Pericardium (tissue), 1 donor: ENCODE measurements around a stretch of chrX.

GRCh38 chrX:115889644-115890730, 280.6 kb upstream of the AGTR2 start:
- RRBS = no CpG with 5 or more reads among the region's 34 CpGs

GRCh38 chrX:115969557-115969865, 201.0 kb upstream of the AGTR2 start:
- RRBS = no CpG with 5 or more reads among the region's 8 CpGs

GRCh38 chrX:116238557-116238855, 68.0 kb downstream of the AGTR2 start:
- RRBS = no CpG with 5 or more reads among the region's 1 CpG

DNA sequence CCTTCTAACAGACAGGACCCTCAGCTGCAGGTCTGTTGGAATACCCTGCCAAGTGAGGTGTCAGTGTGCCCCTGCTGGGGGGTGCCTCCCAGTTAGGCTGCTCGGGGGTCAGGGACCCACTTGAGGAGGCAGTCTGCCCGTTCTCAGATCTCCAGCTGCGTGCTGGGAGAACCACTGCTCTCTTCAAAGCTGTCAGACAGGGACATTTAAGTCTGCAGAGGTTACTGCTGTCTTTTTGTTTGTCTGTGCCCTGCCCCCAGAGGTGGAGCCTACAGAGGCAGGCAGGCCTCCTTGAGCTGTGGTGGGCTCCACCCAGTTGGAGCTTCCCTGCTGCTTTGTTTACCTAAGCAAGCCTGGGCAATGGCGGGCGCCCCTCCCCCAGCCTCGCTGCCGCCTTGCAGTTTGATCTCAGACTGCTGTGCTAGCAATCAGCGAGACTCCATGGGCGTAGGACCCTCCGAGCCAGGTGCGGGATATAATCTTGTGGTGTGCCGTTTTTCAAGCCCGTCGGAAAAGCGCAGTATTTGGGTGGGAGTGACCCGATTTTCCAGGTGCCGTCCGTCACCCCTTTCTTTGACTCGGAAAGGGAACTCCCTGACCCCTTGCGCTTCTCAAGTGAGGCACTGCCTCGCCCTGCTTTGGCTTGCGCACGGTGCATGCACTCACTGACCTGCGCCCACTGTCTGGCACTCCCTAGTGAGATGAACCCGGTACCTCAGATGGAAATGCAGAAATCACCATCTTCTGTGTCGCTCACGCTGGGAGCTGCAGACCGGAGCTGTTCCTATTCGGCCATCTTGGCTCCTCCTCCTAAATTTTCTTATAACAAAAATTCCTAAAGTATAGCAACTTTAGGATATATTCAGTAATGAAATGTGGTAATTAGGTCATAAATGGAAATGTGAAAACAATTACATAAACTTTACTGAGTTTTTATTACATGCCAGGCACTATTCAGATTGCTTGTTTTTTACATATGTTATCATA, 507.5 kb upstream of the CT83 start:
- RRBS = no CpG with 5 or more reads among the region's 29 CpGs

GRCh38 chrX:118188853-118189342, 72.3 kb upstream of the KLHL13 start:
- RRBS = no CpG with 5 or more reads among the region's 3 CpGs

- RRBS = no CpG with 5 or more reads among the region's 26 CpGs
Observed at GRCh38 chrX:118634246-118634894, 93.0 kb upstream of the IL13RA1 start.

GRCh38 chrX:118671039-118671473, 56.4 kb upstream of the IL13RA1 start:
- RRBS = no CpG with 5 or more reads among the region's 5 CpGs

DNA sequence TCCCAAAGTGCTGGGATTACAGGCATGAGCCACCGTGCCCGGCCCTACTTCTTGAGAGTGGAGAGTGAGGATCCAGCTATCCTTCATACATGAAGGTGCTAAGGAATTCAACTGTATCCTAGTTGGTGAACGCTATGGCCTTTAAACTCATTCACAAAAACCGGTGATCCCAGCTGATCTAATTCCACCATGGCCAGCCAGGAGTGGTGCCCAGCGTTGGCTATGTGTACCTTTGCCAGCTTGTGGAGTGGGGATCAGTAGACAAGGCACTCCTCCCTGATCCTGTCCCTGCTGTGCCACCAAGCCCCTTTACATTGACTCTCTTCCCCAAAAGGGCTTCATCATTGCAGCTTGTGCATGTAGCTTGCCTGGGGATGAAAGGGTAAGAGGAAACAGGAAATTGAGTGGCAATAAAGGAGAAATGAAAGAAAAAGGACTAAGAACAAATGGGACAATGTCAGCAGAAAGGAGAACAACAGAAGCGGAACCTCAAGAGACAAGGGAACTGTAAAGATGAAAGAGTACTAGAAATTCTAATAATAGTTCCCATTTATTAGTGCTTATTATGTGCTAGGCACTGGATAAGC, 8.8 kb upstream of the IL13RA1 start:
- RRBS = no CpG with 5 or more reads among the region's 6 CpGs

DNA sequence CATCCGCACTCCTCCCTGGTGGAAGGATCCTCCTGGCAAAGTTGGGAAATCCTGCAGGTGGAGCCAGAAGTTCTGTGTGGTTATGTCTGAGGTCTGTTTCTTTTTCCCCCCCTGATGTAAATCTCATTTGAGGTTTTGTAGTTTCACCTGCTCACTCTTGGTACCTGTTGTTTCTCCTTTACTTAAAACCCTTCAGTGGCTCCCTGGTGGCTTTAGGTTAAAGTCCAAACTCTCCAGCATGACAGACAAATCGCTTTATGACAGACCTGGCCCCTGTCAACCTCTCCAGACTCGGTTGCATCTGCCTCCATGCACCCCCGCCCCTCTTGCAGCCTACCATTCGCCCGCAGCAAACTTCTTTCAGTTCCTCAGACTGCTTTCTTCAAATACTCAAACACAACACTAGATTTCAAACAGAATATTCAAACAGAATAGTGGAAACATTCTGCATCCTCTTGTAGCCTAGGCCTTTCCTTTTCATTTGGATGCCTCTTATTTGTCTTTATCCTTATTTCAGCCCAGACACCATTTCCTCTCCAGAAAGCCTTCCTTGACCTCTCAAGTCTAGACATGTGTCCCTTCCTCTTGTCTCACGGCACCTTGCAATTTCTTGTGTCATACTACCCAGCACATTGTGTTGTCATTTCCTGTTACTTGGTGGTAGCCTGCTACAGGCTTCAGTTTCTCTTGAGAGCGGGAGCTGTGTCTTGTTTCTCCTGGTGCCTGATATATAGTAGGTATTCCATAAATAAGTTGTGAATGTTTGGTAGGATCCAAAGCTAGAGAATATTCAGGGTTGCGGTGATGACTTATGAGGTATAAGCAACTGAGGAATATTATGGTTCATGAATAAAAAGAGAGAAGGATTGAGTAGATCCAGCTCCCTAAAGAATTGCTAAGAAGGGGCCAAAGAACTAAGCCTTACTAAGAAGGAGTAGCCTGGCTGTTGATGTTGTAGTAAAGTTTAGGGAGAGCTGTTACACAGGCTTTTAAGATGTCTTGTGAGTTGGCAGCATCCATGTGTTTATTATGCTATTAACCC, 24.9 kb downstream of the IL13RA1 start:
- RRBS = no CpG with 5 or more reads among the region's 9 CpGs

GRCh38 chrX:118824257-118824797, 703 bp downstream of the ZCCHC12 start:
- RRBS = no CpG with 5 or more reads among the region's 20 CpGs

DNA sequence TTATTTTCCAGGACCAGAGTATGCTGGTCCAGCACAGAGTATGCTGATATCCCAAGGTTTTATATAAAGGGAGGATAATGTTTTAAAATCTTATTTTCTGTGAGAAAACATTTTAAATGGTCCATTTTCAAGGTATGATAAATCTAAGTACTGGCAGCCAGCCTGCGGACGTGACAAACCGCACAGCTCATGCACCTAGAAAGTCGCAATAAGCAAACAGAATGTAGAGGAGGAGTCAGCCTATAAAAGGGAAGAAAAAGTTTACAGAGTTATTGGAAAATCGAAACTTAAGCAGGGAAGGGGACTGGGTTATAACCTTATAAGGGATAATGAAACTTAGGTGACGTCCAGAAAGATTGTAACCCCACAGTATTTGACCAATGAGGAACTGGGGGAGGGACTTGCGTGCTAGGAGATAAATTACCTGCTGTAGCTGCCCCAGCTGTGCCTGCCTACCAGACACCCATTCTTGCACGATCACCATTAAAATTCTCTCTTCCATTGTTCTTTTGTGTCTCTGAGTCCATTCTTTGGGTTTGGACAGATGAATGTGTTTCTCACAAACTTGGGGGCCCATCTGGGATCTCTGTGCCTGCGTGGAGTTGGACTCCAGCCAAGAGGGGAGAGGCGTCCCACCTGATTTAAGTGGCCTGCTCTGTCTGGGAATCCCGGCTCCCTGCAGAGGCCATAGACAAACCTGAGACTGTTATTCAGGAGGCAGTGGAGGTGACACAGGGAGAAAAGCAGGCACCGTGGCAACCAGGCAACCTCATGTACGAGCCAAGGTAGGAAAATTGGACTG, 61.0 kb downstream of the ZCCHC12 start:
- RRBS = no CpG with 5 or more reads among the region's 13 CpGs

DNA sequence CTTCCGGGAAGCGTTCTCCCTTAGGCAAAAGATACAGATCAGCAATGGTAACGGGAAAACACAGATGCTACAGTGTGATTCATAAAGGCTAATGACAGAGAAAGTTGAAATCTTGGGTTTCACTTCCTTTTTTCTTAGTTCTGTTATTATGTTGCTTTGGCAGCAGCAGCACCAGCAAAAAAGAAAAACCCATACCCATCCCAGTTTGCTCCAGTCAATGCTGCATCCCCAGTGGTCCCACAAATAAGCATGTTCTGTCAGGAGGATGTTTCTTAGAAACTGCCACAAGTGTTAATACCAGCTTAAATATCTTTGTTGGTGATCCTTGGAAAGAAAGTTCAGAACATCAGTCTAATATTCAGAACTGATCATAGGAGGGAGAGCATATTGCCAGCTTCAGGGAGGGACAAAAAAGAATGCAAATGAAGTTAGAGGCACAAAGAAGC, 41.2 kb downstream of the LONRF3 start:
- RRBS = no CpG with 5 or more reads among the region's 3 CpGs

DNA sequence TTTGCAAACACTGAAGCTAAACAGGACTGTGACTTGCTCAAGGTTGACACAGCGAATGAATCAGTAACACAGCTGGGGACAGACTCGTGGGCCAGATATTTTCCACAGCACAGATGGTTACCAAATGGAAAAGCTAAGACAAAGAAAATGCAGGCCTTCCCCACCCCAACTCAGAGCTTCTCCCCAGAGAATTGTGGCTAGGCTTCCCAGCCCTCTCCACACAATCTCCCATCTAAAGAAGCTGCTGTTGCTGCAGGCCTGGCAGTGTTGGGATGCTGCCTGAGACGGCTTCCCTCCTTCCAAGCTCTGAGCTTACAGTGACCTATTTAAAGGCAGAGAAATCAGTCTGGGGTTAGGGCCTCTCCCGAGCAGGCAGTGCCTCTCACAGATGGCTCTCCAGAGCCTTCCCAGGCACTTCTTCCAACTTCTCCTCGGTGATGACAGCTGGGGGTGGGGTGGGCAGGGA, 46.5 kb upstream of the PGRMC1 start:
- RRBS = no CpG with 5 or more reads among the region's 5 CpGs

- RRBS = no CpG with 5 or more reads among the region's 1 CpG
Observed at GRCh38 chrX:119455254-119455654, 13.0 kb upstream of the SLC25A5 start.

DNA sequence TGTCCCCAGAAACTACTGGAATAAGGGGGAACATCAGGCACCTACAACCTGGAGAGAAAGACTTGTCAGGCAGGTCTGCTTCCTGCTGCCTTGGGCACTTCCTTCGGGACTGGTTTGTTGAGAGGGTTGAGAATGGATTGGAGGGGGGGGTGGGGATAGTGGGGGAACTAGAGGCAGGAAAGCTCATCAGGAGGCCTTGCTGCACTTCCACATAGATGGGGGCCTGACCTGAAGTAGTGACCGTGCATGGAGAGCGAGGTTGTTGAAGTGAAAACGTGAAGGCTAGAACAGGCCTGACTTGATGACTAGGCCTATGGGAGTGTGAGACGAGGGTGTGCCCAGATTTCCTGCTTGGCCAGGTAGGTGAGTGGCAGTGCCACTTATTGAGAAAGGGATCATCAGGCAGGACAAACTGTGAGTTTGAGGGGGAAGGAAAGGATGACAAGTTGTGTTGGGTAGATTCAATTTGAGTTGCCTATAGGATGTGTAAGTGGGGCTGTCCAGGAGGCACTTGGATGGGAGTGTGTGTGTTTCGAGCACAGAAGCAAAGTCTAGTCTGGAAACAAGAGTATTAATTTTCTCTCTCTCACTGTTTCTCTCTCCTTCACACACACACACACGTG, 33.5 kb downstream of the SLC25A5 start:
- RRBS = no CpG with 5 or more reads among the region's 7 CpGs

DNA sequence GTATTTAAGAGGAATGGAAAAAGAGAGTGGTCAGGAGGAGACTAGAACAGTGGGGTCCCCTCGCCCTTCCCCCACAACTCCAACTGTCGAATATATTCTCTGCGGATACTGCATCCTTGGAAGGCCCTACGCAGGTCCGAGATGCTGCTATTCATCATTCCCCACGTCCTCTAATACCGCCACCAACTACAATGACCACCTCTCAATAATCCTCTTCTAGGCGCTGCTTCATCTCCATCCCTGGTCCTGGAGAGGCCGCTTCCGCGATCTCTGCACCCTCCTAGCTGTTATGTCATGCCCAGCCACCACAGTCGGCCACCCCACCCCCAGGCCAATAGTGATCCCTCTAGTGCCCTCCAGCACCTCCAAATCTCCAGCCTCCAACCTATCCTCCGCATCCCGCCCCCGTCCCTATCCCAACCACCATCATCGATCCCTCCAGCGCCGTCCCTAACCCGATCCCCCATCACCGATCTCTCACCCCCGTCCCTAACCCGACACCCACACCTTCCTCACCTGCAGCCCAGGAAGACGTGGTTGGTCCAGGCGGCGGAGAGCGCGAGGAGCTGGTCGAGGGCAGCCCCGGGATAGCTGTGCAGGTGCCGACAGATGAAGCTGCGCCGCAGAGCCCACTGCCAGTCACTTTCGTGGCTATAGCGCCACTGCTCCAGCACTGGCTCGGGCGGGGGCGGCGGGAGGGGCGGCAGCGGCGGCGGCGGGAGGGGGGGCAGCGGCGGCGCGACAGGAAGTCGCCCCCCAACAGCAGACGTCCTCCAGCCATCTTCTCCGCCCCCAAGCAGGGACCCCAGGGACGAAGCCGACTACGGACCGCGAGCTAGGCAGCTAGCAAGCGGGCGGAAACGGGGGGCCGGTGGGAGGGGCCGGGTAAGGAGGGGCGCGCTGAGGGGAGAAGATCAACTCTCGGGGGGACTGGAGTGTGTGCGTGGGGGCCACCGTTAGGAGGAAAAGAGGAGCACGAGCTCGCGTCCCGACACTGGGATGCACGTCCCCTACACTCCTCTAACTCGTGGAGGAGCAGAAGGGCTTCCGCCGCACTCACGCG, 31.2 kb downstream of the UBE2A start:
- RRBS = no CpG with 5 or more reads among the region's 75 CpGs

GRCh38 chrX:119606698-119606951, 32.3 kb downstream of the UBE2A start:
- RRBS = no CpG with 5 or more reads among the region's 7 CpGs

DNA sequence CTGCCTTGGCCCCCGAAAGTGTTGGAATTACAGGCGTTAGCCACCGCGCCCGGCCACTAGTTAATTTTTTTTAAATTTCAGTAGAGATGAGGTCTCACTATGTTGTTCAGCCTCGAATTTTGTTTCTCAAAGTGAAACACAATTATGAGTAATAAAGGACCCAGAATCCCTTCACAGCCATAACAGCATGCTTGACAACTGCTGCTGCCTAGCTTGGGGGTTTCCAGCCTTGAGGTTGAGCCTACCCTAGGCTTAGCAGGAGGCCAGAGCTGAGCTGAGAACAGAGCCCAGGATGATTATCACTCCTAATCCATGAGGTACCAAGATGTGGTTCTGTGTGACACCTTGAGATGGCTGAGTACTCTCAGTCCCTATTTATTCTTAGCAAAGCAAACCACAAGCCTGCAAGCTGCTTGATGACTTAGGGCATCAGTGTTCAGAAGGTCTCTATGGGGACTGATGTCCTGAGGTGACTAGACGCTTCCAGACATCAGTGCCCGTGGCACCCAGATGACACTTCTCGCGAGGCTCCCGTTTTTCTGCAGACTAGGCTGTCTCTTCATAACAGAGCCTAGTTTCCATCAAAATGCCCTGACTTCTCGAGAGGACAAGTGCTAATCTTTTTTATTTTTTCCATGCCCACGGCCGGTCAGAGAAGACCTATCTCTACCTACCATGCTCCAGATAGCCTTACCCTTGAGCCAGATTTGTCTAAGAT, 44.9 kb downstream of the SEPTIN6 start:
- RRBS = no CpG with 5 or more reads among the region's 14 CpGs

GRCh38 chrX:119675429-119675849, 17.5 kb downstream of the SEPTIN6 start:
- RRBS = no CpG with 5 or more reads among the region's 9 CpGs

DNA sequence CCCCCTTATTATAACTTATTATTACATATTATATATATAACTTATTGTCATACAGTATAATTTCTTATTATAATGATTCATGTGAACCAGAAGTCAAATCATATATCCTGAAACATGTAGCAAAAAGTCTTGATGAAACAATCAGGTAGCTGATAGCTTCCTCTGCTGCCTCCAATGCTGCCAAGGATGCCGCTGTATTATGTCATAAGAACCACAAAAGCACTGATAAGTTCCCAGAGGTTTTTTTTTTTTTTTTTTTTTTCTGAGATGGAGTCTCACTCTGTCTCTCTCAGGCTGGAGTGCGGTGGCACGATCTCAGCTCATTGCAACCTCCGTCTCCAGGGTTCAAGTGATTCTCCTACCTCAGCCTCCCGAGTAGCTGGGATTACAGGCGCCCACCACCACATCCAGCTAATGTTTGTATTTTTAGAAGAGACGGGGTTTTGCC, 8.7 kb downstream of the SEPTIN6 start:
- RRBS = no CpG with 5 or more reads among the region's 7 CpGs